Pulmonary artery (tissue), 1 donor: ENCODE results near the gene FAM81B.

GRCh38 chr5:88903901-88904180 is 20.9 kb upstream of the MEF2C start:
- PRO-cap, result no peak

GRCh38 chr5:88904514-88904967 is 21.6 kb upstream of the MEF2C start:
- PRO-cap, result no peak

DNA sequence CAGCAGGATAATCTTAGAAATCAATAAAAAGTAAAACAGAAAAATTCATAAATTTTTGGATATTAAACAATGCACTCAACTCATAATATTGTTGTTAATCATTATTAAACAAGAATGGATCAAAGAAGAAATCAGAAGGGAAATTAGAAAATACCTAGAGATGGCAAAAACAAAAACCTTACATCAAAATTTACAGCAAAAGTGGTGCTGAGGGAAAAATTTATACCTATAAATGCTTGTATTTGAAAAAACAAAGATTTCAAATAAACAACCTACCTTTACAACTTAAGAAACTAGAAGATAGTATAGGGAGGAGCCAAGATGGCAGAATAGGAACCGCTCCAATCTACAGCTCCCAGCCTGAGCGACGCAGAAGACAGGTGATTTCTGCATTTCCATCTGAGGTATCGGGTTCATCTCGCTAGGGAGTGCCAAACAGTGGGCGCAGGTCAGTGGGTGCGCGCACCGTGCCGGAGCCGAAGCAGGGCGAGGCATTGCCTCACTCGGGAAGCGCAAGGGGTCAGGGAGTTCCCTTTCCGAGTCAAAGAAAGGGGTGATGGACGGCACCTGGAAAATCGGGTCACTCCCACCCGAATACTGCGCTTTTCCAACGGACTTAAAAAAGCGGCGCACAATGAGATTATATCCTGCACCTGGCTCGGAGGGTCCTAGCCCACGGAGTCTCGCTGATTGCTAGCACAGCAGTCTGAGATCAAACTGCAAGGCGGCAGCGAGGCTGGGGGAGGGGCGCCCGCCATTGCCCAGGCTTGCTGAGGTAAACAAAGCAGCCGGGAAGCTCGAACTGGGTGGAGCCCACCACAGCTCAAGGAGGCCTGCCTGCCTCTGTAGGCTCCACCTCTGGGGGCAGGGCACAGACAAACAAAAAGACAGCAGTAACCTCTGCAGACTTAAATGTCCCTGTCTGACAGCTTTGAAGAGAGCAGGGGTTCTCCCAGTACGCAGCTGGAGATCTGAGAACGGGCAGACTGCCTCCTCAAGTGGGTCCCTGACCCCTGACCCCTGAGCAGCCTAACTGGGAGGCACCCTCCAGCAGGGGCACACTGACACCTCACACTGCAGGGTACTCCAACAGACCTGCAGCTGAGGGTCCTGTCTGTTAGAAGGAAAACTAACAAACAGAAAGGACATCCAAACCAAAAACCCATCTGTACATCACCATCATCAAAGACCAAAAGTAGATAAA is 201.1 kb downstream of the CETN3 start:
- PRO-cap, result no peak

GRCh38 chr5:90528267-90528437 is 1.2 kb downstream of the LYSMD3 start:
- PRO-cap, result no peak

DNA sequence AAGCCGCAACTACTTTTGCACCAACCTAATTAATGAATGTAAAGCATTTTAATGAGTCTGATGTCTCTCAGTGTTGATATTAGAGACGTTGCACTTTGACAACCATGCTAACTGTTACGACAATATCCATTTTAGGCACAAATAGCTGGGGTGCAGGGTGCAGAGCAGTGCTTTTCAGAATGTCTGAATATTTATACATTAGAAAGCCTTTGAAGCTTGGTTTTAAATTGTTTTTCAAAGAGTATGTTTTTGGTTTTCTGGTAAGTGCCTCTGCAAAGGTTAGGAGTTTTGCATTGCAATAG is 1.0 kb upstream of the LYSMD3 start:
- PRO-cap, result no peak

DNA sequence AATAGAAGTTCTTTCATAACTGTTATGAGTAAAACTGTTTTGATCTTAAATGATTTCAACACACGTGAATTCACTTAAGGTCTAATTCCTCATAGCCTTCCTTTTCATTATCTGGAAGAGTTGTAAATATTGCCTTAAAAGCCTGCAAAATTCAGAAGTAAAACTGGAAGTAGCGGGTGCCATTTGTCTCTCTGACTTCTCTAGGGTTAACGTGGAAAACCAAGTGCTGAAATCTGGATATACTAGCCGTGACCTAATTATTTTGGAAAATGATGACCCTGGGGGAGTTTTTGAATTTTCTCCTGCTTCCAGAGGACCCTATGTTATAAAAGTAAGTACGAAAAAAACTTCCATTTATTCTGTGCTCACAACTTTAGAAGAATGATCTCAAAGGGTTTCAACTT is 83.8 kb downstream of the ADGRV1 start:
- PRO-cap, result no peak

- PRO-cap, result no peak
These were observed 84.3 kb downstream of the ADGRV1 start for GRCh38 chr5:90642836-90643350.

DNA sequence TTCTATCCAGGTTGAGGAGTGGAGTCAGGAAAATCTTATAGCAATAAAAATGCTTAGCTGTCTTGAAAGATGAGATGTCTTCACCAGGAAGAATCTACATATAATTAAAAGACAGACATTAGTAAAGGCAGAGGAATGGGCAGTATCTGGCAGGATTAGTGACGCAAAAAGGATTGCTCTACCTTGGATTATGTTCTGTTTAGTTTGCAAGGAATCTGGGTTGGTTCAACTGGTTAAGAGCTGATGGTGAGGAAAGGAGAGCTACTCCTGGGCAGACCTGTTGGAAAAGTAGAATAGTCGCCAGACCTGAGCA is 318.4 kb downstream of the ADGRV1 start:
- PRO-cap, result no peak

DNA sequence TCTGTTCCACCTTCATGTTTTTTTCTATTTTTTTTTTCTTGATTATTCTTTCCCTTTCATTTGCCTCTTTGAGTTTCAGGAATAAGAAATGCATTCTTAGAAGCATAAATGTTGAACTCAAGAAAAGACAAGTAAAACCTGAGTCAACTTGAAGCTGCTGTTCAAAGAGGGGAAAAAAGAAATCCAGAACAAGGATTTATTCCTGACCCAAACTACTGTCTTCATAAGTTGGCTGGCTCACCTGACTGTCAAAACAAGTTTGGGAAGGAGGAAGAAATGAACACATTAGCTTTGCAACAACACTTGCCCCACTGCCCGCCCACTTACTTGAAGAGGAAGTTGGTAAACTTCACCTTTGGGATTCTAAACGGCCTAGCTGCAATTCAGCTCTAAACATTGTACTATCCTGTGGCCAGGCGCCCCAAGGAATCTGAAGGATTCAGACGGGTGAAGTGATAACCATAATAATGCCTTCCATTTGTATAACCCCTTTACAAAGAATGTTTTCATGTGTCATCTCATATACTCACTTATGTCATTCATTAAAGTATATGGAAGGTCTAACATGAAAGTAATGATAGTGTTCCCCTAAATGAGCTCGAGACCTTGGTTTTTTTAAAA is 199.4 kb downstream of the ARRDC3 start:
- PRO-cap, result no peak

GRCh38 chr5:91218857-91219454 is 164.2 kb downstream of the ARRDC3 start:
- PRO-cap, result unidirectional peak, minus-strand start at chr5:91219224

- PRO-cap, result no peak
These were observed 71.4 kb downstream of the ARRDC3 start for GRCh38 chr5:91311309-91312606.

- PRO-cap, result no peak
These were observed 16.3 kb downstream of the ARRDC3 start for GRCh38 chr5:91366828-91367129.

DNA sequence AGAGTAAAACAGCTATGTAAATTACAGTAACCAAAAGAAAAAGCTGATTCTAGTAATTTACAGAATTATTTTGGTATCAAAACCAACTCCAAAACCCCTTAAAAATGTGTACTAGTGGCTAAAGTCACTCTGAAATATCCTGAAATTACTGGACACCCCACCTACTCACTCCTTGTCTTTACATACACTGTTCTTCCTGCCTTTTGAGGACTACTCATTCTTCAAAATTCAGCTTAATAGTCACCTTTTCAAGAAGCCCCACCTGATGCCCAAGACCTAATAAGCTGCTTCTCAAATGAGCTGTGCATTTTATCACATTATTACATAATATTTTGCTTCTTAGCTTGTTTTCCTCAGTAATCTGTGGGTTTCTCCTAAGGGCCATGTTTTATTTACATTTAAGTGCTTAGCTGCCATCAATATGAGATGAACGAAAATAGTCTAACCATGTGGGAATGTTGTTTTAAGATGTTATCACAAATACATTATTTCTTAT is 10.3 kb downstream of the ARRDC3 start:
- PRO-cap, result no peak

GRCh38 chr5:91379691-91380482 is 3.2 kb downstream of the ARRDC3 start:
- PRO-cap, result bidirectional peak, plus-strand start at chr5:91380192, minus-strand start at chr5:91380059; bidirectional peak, plus-strand start at chr5:91380430, minus-strand start at chr5:91380302

DNA sequence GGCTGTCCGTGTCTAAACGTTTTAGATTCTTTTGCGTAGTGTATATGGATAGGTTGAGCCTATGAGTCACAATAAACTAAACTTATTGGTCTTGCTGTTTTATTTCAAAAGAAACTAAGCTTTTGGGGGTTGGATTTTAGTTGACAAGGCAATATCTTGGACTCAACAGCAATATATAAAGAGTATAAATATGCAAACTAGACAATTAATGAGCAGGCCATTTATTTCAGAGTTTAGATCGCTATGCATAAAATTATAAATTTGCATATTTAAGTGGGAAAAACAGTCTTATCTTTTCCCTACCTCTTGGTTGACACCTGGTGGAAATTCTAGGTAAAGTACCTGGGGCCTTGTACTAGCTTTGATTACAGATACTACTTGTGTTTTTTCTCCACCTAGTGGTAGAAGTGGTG is 1.6 kb upstream of the ARRDC3 start:
- PRO-cap, result no peak

- PRO-cap, result no peak
These were observed 15.5 kb downstream of the NR2F1 start for GRCh38 chr5:93598192-93599191.

DNA sequence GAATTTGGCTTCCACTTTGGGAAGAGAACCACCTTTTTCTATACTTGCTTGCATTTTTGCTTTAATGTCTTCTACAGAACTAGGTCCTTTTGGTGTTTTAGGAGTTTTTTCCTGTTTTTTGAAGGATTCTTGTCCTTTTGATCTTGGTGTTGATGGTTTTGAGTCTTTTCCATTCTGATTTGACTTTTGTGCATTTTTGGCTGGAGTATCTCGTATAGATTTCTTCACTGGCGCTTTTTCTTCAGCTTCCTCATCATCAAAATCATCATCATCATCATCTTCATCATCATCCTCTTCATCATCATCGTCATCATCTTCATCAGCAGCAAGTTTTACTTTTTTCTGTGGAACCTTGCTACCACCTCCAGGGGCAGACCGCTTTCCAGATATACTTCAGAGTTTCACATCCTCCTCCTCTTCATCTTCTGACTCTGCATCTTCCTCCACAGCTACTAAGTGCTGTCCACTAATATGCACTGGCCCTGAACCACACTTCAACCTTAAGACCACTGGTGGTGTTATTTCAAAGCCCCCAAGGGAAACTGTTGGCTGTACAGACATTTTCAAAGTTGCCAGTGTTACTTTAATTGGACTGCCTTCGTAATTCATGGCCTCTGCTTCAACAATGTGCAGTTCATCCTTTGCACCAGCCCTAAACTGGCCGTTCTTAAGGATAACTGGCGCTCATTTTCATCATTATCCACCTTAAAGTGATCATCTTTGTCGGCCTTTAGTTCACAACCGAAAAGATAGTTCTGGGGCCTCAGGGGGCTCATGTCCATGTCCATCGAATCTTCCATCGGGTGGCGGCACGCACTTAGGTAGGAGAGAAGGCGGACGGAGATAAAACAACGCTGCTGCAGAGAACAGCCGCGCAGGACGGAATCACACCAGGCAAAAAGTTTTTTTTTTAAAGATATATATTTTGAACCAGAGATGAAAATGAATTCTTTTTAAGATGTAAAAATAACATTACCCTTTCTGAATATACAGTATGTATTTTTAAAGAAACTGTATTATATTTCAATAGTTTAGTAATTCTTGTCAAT is 58.2 kb downstream of the POU5F2 start:
- PRO-cap, result no peak

DNA sequence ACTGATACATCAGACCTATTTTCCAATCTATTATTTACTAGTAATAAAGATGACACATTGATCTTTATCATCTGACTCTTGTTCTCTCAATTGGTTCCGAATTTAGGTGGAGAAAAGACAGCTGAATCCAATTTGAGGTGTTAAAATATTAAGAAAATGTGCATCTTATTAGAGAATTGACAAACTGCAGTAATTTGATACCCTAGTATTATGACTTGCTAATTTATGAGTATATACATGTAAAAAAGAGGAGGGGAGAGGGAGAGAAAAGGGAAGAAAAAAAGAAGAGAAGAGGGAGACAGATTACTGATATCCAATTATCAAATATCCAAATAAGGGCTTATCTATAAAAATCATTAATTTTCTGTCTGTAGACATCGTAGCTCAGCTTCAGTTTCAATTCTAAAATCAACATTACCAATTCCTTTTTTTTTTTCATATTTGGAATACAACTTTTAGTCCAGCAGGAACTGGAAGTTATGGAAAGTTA is 183.8 kb downstream of the FAM172A start:
- PRO-cap, result unidirectional peak, plus-strand start at position 242 of the sequence

GRCh38 chr5:95284010-95284831 is 673 bp downstream of the MCTP1 start:
- PRO-cap, result no peak

- PRO-cap, result no peak
These were observed at the start of gene FAM81B for GRCh38 chr5:95391051-95391492. Gene FAM81B (plus strand): TSS chr5:95391366.